Right common carotid artery plus branches (tissue), 1 donor: ENCODE results near the genes APOBEC3C and SYNGR1.

- PRO-cap = no peak
Observed at GRCh38 chr22:38737104-38737847, 18.5 kb downstream of the SUN2 start.

DNA sequence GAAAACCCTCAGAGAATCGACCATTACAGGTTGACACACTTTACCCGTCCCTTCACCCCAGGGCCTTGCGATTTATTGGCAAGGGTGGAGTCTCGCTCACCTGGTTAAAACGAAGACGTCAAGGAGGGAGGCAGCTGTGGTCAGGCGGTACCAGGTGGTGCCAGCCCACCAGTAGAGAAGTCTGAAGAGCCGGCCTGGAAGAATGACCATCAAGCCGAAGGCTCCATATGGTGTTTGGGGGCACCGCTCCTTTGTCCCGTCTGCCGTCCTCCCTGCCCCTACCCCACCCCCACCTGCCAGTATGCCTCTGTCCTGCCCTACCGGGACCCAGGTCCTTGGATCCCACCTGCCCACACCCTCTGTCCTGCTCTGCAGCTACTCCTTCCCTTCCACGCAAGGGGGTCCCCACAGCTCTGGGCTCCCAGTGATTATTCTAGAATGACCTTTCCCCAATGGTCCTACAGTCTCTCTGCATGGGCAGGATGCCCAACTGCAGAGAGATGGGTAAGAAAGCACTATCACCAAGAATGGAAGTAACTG, 6.1 kb downstream of the SUN2 start:
- PRO-cap = no peak

DNA sequence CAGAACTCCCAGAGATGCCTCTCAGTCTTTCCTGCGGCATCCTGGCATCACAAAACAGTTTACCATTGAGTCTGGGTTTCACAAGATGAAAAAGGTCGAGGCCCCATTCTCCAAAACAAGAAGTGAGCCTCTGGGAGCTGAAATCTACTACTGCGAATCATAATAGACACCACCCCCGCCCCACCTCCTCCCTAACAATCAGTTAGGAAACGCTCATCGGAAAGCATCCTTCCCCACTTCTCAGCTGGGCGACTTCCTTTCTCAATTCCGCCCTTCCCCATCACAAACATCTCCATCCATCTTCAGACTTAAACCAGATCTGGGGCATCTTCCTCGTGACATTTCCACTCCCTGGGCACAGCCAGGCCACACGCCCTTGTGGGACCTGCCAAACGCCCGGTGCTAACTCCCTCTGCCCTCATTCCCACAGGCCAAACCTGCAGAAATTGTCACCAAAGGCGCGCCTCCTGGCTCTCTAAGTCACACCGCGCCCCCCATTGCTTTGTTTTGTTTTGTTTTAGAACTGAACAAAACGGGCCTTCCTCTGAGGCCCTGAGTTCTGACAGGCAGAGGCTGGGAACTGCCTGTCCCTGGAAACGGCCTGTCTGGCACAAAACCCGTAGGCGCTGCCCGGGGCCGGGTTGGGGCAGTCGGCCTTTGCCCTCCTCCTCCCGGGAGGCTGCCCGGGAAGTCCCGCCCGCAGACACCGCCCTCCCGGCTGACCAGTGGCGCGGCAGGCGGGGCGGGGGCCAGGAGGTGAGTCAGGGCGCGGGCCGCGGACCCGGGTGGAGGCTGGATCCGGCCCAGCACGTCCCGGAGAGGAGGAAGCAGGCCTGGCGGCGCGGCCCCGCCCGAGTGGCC, 733 bp downstream of the SUN2 start:
- PRO-cap = bidirectional peak, plus-strand start at position 236 of the sequence, minus-strand start at position 124 of the sequence; bidirectional peak, plus-strand start at position 764 of the sequence, minus-strand start at position 692 of the sequence

DNA sequence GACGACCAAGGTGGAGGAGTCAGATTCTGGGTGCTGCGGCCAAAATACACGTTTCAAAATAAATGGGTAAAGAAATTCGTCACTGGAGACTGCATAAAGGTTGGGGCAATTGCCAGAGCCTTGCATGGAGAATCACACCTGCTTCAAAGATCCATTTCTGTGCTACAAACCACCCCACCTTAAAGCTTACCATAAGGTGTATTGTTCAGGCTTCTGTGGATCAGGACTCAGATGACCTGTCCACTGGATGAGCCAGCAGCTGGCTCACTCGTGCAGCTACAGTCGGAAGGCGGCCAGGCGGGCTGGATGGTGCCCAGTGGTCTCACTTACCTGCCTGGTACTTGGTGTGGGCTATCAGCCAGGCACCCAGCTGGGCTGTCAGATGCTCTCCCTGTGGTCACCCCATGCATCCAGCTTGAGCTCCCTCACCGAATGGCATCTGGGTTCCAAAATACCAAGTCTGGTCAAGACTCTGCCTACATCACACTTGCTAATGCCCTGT, 11.0 kb upstream of the APOBEC3B start:
- PRO-cap = unidirectional peak, plus-strand start at position 281 of the sequence

DNA sequence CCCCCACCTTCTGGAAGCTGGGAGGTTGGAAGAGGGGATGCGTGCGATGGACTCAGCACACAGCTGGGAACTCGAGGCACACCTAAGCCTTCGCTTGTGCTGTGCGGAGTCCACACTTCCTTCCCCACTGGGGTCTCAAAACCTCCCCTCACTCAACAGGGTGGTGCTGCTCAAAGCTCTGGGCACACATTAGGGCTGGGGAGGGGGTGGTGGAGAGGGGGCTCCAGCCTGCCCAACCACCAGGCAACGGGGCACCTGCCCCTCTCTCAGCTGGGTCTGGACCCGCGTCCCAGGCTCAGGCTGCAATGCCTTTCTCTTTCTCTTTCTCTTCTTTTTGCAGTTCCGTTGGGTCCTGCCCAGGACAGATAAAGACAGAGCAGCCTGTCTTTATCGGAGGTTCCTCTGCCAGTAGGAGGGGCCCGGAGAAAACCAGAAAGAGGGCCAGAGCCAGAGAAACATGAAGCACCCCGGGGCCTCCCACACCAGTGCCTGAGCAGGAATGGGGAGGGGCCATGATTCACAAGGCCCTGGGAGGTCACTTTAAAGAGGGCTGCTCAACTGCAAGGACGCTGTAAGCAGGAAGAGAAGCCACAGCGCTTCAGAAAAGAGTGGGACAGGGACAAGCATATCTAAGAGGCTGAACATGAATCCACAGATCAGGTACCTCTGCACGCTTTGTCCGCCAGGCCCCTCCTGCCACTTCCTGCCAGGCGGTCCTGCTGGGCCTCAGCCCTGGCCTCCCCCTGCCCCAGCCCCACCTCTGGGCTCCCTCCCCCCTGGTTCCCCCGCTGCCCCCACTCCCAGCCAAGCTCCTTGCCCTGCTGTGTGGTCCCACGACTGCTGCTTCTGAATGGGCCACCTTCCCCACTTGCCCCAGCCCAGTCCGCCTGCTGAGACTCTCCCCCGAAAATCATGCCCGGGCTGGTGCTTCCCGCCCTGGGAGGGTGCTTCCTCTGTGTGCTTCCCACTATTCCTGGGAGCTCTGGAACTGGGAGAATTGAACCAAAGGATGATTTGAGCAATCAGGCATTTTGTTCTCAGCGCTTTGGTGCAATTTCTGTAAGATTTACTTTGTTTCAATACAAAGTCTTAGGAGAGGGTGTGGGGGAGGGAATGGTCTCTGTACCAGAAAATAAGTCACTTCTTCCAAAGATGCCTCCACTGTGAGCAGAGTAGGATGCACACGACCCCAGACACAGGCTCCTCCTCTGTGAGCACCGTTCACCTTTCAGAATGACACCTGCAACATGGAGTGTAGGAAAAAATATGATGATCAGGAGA, at the start of gene APOBEC3C:
TSS of gene APOBEC3C (plus strand) at position 538 of the 1,281 bp plus-strand sequence.
- PRO-cap = bidirectional peak, plus-strand start at position 543 of the sequence, minus-strand start at position 307 of the sequence

GRCh38 chr22:39066653-39067504, 10.2 kb upstream of the APOBEC3G start:
- PRO-cap = no peak

GRCh38 chr22:39148566-39149482, 3.7 kb downstream of the CBX7 start:
- PRO-cap = bidirectional peak, plus-strand start at chr22:39149066, minus-strand start at chr22:39148943

GRCh38 chr22:39170897-39171563, 18.6 kb upstream of the CBX7 start:
- PRO-cap = no peak

GRCh38 chr22:39174655-39175233, 22.3 kb upstream of the CBX7 start:
- PRO-cap = no peak

DNA sequence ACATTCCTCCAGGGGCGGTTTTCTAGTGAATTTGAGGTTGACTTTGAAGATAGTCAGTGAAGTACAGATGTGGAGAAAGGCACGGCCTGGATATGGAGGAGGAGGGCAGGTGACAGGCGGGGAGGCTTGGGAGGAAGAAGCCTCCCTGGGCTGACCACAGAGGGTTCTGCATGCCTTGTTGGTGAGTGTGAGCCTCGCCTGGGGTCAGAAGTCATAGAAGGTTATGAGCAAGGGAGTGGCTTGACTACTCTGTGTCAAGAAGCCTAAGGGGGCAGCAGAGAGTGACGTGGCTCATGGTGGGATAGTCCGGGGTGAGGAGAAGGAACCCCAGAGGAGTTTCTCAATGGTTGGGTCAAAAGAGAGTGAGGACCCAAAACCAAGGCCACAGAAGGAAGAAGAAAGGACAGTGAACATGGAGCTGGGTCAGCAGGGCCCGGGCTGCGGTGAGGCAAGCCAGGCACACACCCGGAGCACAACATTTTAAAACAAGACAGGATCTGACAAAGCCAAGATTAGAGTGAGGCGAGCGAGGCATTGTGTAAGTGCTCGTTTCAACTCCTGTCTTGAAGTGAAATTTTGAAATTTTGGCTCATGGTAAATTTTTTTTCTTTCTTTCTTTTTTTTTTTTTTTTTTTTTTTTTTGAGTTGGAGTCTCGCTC, 32.0 kb downstream of the PDGFB start:
- PRO-cap = no peak

DNA sequence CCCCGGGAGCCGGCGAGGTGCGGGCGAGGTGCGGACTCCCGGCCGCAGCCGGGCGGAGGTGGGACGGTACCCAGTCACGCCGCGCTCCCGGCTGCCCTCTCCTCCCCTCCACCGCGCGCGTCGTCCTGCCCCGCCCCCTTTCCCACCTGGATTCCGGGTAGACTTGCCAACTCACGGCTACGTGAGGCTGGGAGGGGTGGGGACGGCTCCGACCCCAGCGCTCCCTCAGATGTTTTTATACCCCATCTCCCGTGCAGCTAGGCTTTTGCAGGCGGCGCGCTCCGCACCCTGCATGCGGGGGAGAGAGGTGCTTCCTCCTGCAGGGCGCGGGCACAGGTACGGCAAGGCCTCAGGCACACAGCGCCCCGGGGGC, 2.0 kb downstream of the PDGFB start:
- PRO-cap = bidirectional peak, plus-strand start at position 180 of the sequence, minus-strand start at position 60 of the sequence

DNA sequence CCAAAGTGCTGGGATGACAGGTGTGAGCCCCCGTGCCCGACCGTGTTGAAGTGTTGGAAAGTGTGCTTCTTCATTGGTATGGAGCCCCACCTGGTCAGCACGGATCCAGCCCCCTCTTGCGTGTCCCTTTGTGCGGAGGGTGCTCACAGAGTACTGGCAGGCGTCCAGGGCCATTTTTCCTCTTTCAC, 37.2 kb downstream of the RPL3 start:
- PRO-cap = no peak

GRCh38 chr22:39292428-39293264, 26.8 kb downstream of the RPL3 start:
- PRO-cap = bidirectional peak, plus-strand start at chr22:39292906, minus-strand start at chr22:39292672

- PRO-cap = bidirectional peak, plus-strand start at chr22:39349987, minus-strand start at chr22:39349908
Observed at GRCh38 chr22:39349140-39350212, at the start of gene SYNGR1. Gene SYNGR1, plus strand, starts transcription at chr22:39349991.

DNA sequence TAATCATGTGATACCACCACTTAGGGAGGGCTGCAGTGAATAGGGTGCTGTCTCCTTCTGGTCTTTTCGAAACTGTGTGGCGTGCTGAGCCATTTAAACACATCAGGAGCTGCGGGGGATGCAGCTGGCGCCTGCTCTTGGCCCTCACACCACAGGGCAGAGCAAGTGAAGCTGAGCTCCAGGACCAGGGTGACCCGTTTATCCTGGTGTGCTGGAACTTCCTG, 2.6 kb downstream of the SYNGR1 start:
- PRO-cap = no peak

DNA sequence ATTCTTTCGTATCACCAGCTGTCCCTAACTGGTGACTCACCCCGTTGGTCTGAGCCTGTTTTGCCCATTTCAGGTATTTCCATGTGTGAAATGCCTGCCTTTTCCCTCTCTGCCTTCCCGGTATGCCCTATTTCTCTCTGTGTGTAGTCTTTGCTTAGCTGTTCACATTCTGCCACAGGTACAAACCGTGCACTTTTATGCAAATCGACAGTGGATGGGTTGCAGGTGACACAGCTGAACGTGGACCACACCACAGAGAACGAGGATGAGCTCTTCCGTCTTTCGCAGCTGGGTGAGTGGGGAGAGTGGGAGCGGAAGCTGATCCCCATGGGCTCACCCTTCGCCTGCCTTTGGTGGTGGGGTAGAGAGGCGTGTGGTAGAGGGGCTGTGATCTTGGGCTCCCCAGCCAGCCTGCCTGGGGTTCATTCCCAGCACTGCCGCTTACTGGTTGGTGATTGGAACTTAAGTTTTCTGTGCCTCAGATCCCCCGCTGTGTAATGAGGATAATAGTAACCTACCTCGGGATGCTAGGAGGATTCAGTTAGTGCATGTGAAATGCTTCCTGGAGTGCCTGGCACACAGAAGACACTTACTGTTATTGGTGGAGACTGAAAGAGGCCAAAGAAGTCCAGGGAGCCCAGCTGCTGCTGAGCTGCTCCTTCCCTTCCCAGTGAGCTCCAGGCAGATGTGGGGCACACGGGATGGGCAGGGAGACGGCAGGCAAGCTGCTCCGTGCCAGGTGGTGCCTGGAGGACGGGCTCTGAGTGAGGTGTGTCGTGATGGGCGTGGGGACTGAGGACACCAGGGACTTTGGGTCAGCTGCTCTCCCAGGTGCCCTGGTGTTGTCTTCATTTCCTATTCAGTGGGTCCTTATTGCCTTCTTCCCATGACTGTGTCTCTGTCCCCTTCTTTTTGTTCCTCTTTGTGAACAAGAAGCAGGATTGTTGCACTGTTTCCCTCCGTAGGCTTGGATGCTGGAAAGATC, 19.3 kb downstream of the TAB1 start:
- PRO-cap = no peak

DNA sequence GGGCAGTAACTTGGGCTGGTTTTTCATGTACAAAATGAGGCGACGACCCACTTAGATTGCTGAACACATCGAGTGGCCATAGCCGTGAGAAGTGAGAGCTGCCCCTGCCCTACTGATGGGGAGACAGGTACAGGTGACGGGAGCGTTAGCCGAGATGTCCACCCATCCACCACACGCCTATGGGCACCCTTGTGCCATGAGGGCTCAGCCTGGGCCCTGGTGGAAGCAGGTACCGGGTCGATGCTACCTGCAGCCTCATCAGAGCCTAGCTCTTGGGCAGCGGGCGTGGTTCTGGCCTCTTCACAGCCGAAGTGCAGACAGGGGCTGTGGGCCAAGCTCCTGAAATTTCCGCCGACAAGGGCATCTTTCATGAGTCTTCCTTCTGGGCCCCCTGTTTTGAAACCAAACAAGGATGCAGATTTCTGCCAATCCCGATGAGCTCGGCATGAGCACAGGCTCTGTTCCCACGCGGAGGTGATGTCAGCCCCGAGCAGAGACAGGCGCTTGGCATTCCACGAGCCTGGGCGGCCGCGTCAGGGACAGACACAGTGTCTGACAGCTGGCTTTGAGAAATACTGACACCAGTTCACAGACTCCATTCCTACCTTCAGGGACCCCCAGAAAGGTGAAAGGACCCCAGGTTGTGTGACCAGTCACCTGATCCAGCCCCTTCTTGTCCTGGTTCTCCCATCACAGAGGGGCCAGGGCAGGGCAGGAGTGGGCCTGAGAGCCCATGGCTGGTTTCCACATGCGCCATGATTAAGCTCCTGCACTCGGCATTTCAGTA, 22.5 kb upstream of the MGAT3 start:
- PRO-cap = no peak

DNA sequence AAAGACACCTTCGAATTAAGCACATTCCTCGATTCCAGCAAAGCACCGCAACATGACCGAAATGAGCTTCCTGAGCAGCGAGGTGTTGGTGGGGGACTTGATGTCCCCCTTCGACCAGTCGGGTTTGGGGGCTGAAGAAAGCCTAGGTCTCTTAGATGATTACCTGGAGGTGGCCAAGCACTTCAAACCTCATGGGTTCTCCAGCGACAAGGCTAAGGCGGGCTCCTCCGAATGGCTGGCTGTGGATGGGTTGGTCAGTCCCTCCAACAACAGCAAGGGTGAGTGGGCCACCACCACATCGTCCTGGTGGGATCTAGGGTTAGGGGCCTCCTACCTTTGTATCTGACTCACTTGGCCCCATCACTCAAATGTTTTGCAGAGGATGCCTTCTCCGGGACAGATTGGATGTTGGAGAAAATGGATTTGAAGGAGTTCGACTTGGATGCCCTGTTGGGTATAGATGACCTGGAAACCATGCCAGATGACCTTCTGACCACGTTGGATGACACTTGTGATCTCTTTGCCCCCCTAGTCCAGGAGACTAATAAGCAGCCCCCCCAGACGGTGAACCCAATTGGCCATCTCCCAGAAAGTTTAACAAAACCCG, 1.1 kb downstream of the ATF4 start:
- PRO-cap = no peak

GRCh38 chr22:39522524-39523428, 2.4 kb downstream of the ATF4 start:
- PRO-cap = bidirectional peak, plus-strand start at chr22:39522790, minus-strand start at chr22:39522656; bidirectional peak, plus-strand start at chr22:39522967, minus-strand start at chr22:39522866; unidirectional peak, plus-strand start at chr22:39523311; unidirectional peak, plus-strand start at chr22:39523370

GRCh38 chr22:39727405-39727882, 156.9 kb downstream of the CACNA1I start:
- PRO-cap = no peak